ENCODE data around the gene PTPRD.

DNA sequence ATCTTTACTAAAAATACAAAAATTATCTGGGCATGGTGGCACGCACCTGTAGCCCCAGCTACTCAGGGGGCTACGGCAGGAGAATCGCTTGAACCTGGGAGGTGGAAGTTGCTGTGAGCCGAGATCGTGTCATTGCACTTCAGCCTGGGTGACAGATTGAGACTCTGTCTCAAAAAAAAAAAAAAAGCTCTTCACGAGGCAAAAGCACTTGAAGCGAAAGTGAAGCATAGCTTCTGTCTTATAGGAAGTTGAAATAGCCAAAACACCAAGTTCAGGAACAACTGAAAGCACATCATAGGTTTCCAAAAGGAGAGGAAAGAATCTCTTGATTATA lies 7.5 kb upstream of the KDM4C start:
- PRO-cap, 7 experiments, result no peak in any of the 7 experiments
- RAMPAGE, long total RNA, 2 experiments, result no peak in any of the 2 experiments

GRCh38 chr9:6787943-6788514 lies 30.3 kb downstream of the KDM4C start:
- PRO-cap, 7 experiments, result no peak in any of the 7 experiments
- RAMPAGE, long total RNA, 2 experiments, result no peak in any of the 2 experiments

- PRO-cap, 7 experiments, result no peak in any of the 7 experiments
- RAMPAGE, long total RNA, 2 experiments, result no peak in any of the 2 experiments
These were observed 69.8 kb downstream of the KDM4C start for GRCh38 chr9:6827443-6828183.

- PRO-cap, 7 experiments, result no peak in any of the 7 experiments
- RAMPAGE, long total RNA, 2 experiments, result no peak in any of the 2 experiments
These were observed 390.0 kb downstream of the KDM4C start for GRCh38 chr9:7147618-7148238.

- PRO-cap, 7 experiments, result no peak in any of the 7 experiments
- RAMPAGE, long total RNA, 2 experiments, result no peak in any of the 2 experiments
These were observed 158.1 kb upstream of the DMAC1 start for GRCh38 chr9:7957648-7958043.

DNA sequence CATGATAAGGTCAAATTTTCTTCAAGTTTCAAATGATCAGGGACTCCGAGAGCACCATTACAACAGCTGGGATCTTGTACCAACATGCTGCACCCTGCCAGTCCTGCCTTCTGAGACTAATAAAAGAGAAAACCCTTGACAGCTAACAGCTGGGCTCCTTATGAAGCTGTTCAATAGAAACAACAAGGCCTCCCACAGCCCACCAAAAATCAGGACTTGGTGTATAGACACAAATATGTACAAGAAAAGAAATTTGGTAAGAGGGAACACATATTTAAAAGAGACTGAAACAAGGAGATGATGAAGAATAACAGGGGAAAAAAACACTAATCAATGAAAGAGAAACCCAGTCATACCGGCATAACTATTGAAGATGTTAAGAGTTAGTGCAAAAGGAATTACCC lies 985.4 kb upstream of the DMAC1 start:
- PRO-cap, 7 experiments, result peak in 5 of 7 experiments; most common plus-strand start position 60 of the sequence (in 5); most common minus-strand start position 118 of the sequence (in 2)
- RAMPAGE, long total RNA, 2 experiments, result no peak in any of the 2 experiments

DNA sequence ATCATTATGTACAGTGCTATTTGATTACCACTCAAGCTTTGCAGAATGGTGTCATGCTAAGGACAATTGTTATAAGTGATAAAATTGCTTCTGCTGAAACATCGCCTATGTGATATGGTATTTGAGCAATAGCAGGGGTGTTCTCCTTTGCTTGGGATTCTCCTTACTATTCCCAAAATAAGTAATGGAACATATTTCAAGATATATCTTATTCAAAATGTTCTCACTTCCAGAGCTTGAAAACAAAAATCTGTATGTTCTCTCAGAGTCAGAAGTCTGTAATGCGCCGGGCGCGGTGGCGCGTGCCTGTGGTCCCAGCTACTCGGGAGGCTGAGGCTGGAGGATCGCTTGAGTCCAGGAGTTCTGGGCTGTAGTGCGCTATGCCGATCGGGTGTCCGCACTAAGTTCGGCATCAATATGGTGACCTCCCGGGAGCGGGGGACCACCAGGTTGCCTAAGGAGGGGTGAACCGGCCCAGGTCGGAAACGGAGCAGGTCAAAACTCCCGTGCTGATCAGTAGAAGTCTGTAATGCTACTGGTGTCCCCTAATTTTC lies 1171.0 kb downstream of the PTPRD start:
- PRO-cap, 7 experiments, result no peak in any of the 7 experiments
- RAMPAGE, long total RNA, 2 experiments, result no peak in any of the 2 experiments

GRCh38 chr9:10612492-10613433 lies at the start of gene PTPRD:
Gene PTPRD, minus strand, starts transcription at chr9:10613002.
- PRO-cap, 7 experiments, result no peak in any of the 7 experiments
- RAMPAGE, long total RNA, 2 experiments, result no peak in any of the 2 experiments

- PRO-cap, 7 experiments, result no peak in any of the 7 experiments
- RAMPAGE, long total RNA, 2 experiments, result no peak in any of the 2 experiments
These were observed 39.6 kb downstream of the LURAP1L start for GRCh38 chr9:12814244-12814946.

- PRO-cap, 7 experiments, result peak in 1 of 7 experiments; most common minus-strand start chr9:13139754 (in 1)
- RAMPAGE, long total RNA, 2 experiments, result no peak in any of the 2 experiments
These were observed 139.8 kb downstream of the MPDZ start for GRCh38 chr9:13139481-13140380.

DNA sequence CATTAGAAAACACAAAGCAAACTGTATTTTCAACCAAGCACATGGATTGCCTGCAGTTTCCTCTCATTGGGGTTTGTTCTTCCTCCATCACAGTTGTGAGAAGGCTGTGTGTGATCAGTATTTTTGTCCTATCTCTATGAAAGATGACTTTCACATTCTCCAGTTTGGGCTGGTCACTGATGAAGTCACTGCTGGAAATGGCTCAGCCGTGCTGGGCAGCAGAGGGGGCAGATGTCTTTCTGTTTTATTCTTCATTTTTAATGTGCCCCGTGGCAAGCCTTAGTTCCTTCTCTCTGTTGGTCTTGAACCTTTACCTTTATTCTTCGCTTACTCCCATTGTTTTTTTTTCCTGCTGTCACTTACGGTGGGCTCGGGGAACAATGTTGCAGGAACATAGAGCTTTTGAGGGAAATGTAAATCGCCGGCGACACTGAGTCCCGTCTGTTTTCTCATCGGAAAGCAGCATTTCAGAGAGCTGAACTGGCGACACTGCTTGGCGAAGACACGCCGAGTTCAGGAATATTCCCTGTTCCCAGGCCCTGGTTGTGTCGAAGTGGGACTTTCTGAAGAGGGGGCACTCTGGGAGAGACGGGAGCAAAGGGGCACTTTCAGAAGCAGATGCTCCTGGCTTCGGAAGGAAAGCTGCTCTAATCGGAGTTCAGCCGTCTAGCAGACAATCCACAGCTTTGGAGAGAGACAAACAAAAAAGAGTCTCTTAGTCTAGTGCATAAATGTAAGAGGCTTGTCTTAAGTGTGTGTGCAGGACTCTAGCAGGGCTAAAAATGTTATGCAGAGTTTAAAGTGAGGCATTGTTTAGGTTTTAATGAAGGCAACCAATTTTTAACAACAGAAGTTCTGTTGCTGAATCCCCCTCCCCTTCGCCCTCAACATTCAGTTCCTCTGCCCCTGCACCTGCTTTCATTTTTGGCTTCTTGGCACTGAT lies 289.2 kb upstream of the MPDZ start:
- PRO-cap, 7 experiments, result peak in 1 of 7 experiments; most common plus-strand start position 205 of the sequence (in 1); most common minus-strand start position 97 of the sequence (in 1)
- RAMPAGE, long total RNA, 2 experiments, result no peak in any of the 2 experiments

GRCh38 chr9:14031813-14032305 lies 282.1 kb downstream of the NFIB start:
- PRO-cap, 7 experiments, result peak in 1 of 7 experiments; most common minus-strand start chr9:14032017 (in 1)
- RAMPAGE, long total RNA, 2 experiments, result no peak in any of the 2 experiments

DNA sequence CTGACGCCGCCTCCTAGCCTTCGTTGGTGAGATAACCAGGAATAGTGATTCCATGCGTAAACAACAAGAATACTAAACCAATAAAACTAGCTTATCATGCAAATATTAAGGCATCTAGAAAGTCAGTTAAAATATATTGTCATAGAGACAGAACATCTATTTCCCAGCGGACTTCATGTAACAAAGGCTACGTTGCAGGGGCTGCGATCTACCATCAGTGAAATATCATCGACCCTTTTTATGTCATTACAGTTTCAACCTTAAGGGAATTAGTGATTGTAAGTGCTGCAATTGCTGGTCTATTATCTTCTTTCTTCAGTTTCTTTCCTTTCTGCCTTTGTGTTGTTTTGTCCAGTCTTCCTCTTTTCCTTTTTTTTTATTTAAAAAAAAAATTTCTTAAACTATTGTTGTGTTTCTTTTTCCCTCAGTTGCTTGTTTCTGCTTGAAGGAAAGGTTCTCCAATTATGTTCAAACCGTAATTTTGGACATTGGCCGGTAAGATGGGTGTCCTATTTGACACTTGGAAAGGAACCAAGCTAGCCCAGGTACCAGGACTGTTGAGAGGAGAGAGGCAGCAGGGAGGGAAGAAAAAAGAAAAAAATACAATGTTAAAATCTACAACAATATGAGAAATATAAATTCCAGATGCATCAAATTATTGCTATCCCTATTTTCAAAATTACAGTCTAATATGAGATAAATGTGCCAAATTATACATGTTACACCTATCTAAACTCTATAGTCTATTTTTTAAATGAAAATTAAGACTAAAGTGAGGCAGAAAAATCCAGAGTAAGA lies 226.0 kb downstream of the NFIB start:
- PRO-cap, 7 experiments, result no peak in any of the 7 experiments
- RAMPAGE, long total RNA, 2 experiments, result no peak in any of the 2 experiments

- PRO-cap, 7 experiments, result no peak in any of the 7 experiments
- RAMPAGE, long total RNA, 2 experiments, result no peak in any of the 2 experiments
These were observed 101.1 kb downstream of the NFIB start for GRCh38 chr9:14212829-14213240.

DNA sequence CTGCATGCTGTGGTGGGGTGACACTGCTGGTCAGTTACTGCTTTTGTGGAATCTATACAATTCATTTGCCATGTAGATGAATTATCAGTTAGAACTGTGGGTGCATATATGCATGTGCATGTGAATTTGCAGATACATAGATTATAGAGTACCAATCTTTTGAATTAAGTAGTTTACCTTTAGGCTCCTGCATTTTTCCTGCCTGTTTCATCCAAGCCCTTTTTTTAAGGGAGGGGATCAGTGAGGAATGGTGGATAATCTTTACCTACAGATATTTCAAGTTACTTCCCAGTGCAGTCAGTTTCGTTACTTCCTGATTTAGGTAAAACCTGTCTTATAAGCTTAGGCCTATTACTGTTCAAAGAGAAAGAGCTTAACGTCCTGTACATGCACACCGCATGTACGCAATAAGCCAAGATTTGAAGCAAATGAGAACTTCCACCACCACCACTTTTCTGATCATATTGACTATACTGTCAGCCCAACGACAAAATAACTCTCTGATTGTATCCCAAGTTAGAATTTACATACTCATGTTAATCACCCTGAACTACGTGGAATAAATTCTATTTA lies 5.3 kb downstream of the NFIB start:
- PRO-cap, 7 experiments, result no peak in any of the 7 experiments
- RAMPAGE, long total RNA, 2 experiments, result no peak in any of the 2 experiments

DNA sequence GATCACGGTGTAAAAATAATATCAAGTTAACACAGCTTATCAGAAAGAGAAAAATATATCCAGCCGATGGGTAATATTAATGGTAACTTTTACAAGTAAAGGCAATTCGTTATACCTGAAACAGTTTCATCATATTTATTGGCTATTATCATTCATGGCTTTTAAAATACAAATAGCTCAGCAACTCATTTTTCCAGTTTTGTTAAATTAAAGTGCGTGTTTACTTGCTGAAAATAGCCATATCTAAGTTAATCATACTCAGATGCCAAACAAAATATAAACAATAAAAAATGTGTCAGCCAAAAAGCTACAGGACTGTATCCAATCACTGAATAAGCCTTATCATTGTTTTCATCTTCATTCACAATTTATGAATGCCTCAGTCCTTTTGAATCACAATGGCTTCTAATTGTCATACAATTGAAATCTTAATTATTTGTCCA lies 2.1 kb downstream of the NFIB start:
- PRO-cap, 7 experiments, result no peak in any of the 7 experiments
- RAMPAGE, long total RNA, 2 experiments, result no peak in any of the 2 experiments

- PRO-cap, 7 experiments, result peak in 7 of 7 experiments; most common plus-strand start chr9:14313096 (in 7); most common minus-strand start chr9:14313001 (in 4)
- RAMPAGE, long total RNA, 2 experiments, result no peak in any of the 2 experiments
These were observed 1.1 kb downstream of the NFIB start for GRCh38 chr9:14312584-14313419.

DNA sequence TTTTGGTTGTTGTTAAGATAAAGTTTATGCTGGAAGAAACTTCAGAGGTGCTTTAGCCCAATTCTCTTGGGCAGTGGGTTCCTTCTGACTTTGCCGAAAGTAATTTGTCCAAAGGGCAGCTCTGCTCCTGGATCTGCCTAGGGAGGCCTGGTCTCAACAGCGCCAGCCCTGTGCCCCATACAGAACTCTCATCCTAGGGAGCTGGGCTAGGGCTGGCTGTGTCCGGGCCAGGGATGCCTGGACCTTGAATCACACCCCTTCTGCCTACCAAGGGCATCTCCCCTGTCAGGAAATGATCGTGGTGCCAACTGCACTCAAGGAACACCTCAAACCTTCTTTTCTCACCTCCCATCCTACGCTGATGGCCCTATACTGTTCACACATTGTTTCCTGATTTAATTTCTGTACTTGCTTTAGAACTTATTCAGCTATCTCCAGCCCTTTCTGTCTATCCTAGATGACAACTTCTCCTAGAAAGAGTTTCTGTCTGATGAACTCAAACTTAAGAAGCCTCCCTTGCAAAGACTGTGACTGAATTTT lies 37.3 kb upstream of the NFIB start:
- PRO-cap, 7 experiments, result no peak in any of the 7 experiments
- RAMPAGE, long total RNA, 2 experiments, result no peak in any of the 2 experiments

DNA sequence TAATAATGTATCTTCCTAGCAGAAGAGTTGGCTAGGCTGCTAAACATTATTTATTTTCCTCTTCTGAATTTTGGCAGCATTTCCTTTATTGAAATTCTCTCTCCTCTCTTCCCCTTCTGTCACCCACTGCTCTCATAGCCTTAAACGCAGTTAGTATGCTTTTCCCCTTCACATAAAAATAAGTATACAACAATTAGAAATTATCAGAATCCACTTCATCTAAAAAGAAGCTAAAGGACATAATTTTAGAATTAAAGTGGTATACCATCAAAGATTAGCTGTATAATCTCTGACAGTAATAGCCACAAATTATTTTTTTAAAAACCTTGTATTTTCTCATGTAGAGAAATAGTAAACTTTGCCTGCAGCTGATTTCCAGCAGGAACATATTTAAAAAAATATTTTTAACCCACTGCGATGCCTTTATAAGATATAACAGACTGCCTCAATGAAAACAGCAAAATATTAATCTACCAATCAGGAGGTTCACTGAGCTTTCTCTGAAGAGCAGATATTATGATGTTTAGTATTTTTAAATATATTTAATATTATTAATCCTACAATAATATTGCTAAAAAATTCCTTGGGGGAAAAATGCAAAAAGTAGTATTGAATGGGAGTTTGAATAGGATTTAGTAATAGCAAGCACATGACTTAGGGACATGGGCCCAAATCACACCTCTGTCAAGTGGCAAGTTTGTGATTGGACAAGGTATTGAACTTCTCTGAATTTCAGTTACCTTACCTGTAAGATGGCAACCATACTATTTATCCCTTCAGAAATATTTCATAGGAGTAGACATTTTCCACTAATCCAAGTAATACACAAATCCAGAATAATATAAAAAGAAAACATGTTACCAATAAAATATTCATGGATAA lies 42.2 kb downstream of the ZDHHC21 start:
- PRO-cap, 7 experiments, result no peak in any of the 7 experiments
- RAMPAGE, long total RNA, 2 experiments, result no peak in any of the 2 experiments

DNA sequence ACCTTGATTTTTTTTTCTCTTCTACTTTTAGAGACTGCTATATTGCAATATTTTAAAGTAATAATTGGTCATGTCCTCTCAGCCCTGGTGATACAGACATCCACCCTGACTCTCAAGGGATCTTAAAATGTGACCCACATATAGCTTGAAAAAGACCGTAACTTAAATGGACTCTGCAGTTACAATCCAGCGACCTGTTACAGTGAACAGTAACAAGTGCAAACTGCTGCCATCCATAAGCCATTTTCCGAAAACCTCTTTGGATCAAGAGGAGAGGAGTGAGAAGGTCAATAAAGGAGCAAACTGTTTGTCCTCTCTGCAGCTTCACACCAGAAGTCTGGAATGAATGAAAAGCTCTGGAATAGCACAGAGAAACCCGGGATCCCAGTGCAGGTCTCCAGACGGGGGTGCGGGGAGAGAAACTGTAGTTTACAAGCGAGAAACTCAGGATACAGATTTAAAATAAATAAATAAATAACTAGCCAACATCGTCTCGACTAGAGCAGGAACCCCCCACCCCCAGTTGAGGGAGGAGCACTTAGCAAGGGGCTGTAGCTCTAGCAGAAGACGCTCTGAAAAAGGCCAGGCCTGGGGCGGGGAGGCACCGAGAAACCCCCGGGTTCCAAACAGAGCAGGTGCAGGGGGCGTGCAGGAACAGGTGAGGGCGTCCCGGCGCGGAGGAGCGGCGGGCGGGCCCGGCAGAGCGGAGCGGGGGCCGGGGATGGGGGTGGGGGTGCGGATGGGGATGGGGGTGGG lies 615 bp downstream of the ZDHHC21 start:
- PRO-cap, 7 experiments, result no peak in any of the 7 experiments
- RAMPAGE, long total RNA, 2 experiments, result no peak in any of the 2 experiments

Measured in ovary (tissue), 7 donors.